HEK293 (cell line): Measurements from ENCODE around the genes PPT1 and TMCO2.

DNA sequence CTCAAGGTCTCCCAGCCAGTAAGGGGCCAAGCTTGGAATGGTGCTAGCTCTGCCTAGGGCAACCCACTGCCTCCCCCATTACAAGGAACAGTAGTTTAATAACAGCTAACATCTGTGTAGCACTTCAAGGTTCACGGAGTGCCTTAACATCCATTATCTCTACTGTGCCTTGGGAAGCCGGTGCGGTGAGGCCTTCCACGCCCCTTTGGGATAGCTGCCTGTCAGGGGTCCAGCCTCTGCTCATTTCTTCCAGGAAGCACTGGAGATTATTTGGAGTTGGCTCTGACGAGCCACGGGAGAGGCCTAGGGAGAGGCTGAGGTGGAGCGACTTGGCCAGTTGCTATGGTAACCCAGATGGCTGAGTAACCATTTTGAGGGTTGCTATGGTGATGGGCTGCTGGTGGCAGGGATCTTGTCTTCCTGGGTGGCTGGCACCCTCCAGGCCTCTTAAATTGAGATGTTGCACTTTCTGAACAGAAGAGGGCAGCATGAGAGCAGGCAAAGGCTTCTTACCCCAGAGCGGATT lies 72.3 kb downstream of the NDUFS5 start:
- PRO-cap: no peak
- RRBS, 2 experiments: no CpG with 5 or more reads among the region's 8 CpGs

DNA sequence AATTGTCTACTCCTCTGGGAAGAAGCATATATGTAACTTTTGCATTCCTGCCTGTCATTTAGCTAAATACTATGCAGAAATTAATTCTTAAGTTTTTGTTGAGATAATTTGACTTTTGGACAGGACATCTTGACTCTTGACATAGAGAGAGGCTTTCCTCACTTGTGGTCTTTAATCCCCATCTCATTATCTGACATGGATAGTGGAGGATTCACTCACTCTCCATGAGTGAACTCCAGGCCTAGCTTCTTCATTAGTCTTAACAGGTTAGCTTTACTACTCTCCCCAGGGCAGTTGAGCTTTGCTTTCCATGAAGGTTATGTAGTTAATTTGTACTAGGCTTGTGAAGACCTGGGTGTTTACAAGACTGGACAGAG lies 87.9 kb upstream of the MACF1 start:
- PRO-cap: no peak

DNA sequence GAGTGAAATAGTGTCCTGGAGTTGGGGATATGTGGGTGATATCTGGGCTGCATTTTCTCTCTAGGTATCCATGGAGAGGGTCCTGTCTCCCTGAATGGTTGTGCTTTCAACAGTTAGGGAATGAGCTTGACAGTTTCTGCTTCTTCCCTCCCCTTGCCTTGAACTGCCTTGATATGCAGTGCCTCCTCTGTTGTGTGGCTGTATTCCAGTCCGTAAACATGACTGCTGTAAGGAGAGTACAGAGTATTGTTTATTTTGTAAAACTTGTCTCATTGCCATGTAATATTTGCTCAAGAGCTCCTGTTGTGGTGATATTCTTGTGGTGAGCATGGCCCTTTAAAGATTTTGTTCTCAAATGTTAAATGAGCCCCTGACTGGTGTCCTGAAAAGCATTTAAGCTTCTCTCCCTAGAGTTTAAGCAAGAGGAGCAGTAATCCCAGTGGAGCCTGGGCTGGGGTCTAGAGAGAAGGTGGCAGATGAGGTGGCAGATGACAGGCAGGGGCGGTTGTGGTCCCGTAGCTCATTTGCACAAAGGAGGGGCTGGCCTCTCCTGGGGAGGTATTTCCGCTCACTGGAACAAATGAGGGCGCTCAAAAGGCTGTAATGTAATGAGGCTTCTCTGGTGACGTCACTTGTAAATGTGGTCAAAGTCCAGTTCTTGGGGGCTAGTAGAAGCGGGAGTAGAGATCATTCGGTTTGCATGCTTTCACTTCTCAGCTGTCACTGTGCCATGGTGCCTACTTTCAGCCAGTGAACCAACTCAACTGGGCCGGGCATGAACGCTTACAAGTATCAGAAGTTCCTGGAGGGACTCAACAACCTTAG lies 46.1 kb upstream of the MACF1 start:
- PRO-cap: no peak
- RRBS, 2 experiments: no CpG with 5 or more reads among the region's 10 CpGs

GRCh38 chr1:39196158-39196701 lies 8.3 kb upstream of the MACF1 start:
- PRO-cap: no peak
- RRBS, 2 experiments: no CpG with 5 or more reads among the region's 5 CpGs

DNA sequence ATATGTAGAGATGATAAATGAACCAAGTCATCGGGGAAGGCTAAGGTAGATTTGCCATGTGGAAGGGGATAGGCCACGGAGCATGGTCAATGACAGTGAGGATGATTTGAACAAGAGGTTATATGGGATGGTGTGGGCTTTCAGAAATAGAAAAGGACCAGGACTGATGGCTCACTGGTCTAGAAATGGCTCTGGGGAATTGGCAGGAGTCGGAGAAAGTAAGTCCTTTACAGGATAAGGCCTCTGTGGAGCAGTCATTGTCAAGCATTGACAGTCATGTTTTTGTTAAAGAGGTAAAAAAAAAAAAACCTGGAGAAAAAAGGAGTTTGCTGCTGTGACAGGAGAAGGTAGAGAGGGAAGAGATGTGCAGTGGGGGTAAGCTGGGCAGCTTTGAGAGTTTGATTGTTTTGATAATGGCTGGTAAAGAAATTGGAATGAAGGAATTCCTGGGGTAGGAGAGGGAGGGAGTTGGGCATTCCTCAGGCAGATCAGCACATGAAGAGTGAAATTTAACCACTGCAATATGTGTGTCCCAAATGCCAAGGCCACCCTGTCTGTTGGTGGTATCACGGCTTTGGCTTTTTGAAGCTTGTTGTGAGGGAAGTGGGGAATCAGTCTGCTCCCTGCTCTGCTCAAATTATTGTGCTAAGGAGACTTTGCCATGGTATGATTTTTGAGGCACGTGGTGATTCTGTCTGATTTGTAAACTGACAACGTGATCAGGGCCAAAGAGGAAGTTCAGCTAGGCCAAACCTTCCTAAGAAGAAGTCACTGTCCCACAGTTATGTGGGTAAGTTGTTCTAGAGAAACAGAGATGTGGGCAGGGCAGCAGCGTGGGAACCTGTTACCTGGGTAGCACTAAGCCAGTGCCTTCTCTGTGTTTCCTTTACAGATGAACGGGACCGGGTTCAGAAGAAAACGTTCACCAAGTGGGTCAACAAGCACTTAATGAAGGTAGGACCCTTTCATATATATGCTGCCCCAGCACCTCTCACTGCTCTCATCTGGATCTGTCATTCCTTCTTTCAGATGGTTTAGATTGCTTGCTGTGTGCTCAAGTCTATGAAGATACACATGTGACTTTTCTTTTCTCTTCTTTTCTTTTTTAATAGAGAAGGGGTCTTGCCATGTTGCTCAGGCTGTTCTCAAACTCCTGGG lies 26.2 kb downstream of the MACF1 start:
- PRO-cap: no peak
- RRBS, 2 experiments: no CpG with 5 or more reads among the region's 10 CpGs

GRCh38 chr1:39317039-39317510 lies 112.6 kb downstream of the MACF1 start:
- PRO-cap: no peak
- RRBS, 2 experiments: no CpG with 5 or more reads among the region's 8 CpGs

- PRO-cap: no peak
- RRBS, 2 experiments: no CpG with 5 or more reads among the region's 8 CpGs
Measured at GRCh38 chr1:39318155-39318760, 113.8 kb downstream of the MACF1 start.

- PRO-cap: no peak
- RRBS, 2 experiments: no CpG with 5 or more reads among the region's 1 CpG
Measured at GRCh38 chr1:39367934-39368637, 123.3 kb upstream of the BMP8A start.

- PRO-cap: no peak
- RRBS, 2 experiments: no CpG with 5 or more reads among the region's 14 CpGs
Measured at GRCh38 chr1:39393272-39393960, 98.0 kb upstream of the BMP8A start.

DNA sequence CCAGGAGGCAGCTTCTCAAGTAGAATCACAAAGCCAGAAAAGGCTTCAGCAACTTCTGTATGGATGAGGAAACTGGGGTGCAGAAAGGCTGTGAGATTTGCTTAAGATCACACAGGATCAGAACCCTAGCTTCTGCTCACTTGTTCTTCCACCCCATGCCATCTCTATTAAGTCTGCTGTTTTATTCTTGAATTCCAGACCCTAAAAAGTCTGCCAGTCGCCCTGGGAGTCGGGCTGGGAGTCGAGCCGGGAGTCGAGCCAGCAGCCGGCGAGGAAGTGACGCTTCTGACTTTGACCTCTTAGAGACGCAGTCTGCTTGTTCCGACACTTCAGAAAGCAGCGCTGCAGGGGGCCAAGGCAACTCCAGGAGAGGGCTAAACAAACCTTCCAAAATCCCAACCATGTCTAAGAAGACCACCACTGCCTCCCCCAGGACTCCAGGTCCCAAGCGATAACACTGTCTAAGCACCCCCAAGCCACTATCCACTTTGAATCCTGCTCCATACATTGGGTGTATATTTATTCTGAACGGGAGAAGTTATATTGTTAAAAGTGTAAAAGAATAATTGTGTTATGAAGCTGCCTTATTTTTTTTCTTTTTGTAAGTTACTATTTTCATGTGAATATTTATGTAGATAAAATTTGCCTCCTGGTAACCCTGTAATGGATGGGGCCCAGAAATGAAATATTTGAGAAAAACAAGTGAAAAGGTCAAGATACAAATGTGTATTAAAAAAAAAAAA lies 5.9 kb upstream of the BMP8A start:
- PRO-cap: no peak
- RRBS, 2 experiments: no CpG with 5 or more reads among the region's 13 CpGs

GRCh38 chr1:39486083-39487183 lies 5.0 kb upstream of the BMP8A start:
- PRO-cap: no peak
- RRBS, 2 experiments: no CpG with 5 or more reads among the region's 15 CpGs

GRCh38 chr1:39574244-39575348 lies 2.0 kb downstream of the PABPC4 start:
- PRO-cap: bidirectional peak, plus-strand start at chr1:39574902, minus-strand start at chr1:39574599; bidirectional peak, plus-strand start at chr1:39575315, minus-strand start at chr1:39575268
- RRBS, 2 experiments: no CpG with 5 or more reads among the region's 17 CpGs

DNA sequence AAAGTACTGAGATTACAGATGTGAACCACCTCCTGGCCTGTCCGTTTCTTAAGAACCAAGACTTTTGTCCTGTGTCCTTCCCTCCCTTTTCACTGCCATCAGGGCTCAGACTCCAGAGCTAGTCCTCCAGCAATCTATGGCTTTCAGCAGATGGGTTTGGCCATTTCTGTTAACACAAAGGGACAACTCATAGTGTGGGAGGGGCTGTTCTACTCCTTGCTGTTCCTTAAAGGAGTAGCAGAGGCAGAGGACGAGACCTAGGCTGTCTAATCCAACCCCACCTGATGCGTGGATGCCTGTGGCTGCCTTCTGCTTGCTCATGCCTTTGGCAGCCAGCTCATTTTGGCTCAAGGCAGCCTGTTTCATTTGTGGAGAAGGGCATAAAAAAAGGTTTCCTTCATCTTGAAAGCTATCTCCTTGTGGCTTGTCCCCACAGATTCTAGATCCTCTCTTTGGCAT lies 27.0 kb downstream of the MFSD2A start:
- PRO-cap: no peak
- RRBS, 2 experiments: no CpG with 5 or more reads among the region's 3 CpGs

DNA sequence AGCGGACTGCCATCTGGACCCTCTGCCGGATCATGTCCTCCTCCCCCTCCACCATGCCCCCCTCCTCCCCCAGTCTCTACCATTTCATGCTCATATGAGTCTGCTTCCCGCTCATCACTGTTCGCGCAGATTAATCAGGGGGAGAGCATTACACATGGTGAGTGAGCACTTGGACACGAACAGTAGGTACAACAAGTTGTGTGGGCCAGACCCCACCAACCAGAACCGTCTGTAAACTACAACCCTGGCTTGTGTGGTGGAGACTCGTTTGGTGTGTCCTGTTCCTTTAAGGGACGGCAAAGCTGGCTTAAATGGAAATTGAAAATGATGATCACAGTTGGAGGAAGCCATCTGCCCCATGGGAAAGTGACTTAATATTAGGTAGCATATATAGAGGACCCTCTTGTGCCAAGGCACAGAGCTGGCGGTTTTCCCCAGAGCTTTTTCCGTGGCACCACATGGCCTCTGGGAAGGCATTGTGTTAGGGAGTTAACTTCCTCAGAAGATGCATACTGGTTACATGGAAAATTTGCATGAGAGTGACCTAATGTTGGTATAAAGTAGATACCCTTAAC lies 27.1 kb downstream of the CAP1 start:
- PRO-cap: no peak
- RRBS, 2 experiments: no CpG with 5 or more reads among the region's 11 CpGs

GRCh38 chr1:40071701-40072055 lies 25.4 kb downstream of the PPT1 start:
- PRO-cap: no peak
- RRBS, 2 experiments: no CpG with 5 or more reads among the region's 4 CpGs

DNA sequence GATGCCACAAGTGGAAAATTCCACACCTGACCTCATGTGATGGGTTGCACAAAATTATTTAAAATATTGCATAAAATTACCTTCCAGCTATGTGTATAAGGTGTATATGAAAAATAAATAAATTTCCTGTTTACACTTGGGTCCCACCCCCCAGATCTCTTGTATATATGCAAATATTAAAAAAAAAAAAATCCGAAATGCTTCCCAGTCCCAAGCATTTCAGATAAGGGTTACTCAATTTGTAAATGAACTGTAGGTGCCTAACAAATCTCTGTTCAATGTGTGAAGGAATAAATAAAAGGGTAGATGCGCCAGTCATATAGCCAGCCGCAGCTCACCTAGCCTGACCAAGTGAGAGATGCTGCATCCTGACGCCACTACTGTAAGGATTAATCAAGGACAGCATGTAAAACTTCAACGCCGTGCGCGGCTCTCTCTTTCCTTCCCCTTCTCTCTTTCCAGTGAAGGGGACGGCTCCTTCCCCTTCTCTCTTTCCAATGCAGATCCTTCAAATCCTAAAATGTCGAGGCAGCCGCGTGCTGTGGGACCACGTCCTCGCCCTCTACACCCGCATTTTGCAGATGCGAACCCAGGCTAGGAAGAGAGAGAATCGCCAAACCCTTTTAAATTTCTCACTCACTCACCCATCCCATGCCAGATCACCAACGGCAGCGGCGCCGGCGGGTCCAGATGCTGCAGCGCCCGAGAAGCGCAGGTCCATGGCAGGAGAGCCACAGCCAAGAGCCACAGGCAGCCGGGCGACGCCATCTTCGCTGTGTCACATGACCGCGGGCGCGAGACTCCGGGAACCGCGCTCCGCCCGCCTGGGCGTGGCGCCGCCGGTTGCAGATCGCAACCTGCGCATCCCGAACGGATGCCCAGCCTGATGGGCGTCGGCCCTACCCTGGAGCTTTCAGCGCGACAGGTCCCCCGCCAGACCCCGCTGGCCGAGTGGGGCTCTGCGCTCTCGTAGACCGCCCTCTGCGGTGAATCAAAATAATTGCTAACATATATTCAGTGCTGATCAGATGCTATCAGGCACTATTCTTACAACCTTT lies at the start of gene PPT1:
PPT1 (minus strand) TSS at position 782 of the 1,058 bp plus-strand sequence.
- PRO-cap: unidirectional peak, plus-strand start at position 318 of the sequence; bidirectional peak, plus-strand start at position 377 of the sequence, minus-strand start at position 391 of the sequence; bidirectional peak, plus-strand start at position 852 of the sequence, minus-strand start at position 777 of the sequence
- RRBS, 2 experiments: under 1 to 1% methylated on average over 22 of the region's 57 CpGs

DNA sequence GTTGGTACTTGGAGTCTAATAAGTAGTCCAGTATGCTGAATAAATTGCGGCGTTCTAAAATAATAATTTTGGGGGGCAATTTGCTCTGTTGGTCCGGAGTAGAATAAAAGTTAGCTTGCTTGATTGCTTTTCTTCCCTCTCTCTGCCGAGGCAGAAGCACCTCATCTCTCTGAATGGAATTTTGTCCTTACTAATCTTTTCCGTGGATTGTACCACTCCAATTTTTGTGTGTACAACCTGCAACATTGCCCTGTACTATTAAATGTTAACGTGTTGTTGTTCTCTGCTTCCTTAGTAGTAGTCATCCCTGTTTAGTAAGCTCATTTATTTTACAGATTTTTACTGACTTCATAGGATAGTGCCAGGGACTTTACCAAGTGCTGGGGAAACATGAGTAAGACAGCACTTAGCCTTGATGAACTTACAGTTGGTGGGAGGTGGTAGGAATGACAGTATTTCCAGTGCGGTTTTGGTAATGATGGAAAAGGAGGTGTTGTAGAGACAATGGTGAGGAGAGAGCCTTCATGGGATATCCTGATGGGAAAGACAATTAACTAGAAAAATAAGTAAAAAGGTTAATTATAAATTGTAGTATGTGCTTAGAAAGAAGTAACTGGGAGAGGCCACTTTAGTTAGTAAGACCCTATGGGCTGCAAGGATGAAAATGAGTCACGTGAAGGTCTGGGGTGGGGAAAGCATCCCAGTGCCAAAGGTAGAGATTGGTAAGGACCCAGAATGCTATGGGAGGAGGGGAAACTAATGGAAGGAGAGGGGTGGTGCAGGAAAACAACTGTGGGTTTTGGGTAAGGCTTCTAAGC lies 1.6 kb downstream of the RLF start:
- PRO-cap: no peak
- RRBS, 2 experiments: no CpG with 5 or more reads among the region's 8 CpGs

DNA sequence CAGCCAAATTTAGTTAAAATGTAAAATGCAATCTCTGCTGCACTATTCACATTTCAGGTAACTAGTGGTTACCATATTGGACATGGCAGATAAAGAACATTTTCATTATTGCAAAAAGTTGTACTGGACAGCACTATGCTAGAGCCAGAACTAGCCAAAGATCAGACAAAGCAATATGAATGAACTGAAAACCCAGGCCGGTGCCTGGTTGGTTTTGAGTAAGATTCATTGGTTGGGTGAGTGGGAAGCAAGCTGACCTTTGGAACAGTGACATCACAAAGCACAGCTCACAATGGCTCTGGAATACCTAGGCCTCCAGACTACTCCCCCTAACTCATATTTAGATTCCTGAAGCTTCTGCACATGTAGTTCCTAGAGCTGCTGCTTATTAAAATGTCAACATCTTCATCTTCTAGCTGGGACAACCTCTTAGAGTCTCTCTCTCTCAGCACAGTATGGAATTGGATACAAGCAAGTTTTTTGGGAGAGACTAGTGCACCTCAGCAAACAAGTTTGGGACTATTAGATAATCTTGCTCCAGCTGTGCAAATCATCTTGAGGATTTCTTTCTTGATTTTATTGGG lies at the start of gene TMCO2:
TMCO2 (plus strand) TSS at position 337 of the 584 bp plus-strand sequence.
- PRO-cap: no peak
- RRBS, 2 experiments: no CpG with 5 or more reads among the region's 1 CpG

- PRO-cap: no peak
- RRBS, 2 experiments: no CpG with 5 or more reads among the region's 4 CpGs
Measured at GRCh38 chr1:40422289-40422872, 27.9 kb upstream of the ZFP69B start.

GRCh38 chr1:40649362-40649561 lies 16.2 kb downstream of the RIMS3 start:
- PRO-cap: no peak
- RRBS, 2 experiments: no CpG with 5 or more reads among the region's 4 CpGs